ENCODE measurements around the genes GH2 and SCN4A.

DNA sequence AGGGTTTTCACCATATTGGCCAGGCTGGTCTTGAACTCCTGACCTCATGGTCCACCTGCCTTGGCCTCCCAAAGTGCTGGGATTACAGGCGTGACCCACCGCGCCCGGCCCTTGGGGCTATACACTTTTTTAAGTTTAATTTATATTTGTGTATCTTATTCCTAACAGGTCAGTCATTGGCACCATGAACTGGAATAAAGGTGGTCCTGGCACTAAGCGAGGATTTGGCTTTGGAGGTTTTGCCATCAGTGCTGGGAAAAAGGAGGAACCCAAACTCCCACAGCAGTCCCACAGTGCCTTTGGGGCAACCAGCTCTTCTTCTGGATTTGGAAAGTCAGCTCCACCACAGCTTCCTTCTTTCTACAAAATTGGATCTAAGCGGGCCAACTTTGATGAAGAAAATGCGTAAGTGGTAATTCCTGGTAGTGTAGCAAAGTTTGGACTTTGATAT lies 12.9 kb downstream of the DDX42 start:
- PRO-cap, 4 experiments: no peak in any of the 4 experiments
- RAMPAGE, long total RNA, 2 experiments: start-site peak on the plus strand in 1 of 2 experiments, centred at position 198 of the sequence, 21 reads per replicate
- RRBS: no CpG with 5 or more reads among the region's 7 CpGs

DNA sequence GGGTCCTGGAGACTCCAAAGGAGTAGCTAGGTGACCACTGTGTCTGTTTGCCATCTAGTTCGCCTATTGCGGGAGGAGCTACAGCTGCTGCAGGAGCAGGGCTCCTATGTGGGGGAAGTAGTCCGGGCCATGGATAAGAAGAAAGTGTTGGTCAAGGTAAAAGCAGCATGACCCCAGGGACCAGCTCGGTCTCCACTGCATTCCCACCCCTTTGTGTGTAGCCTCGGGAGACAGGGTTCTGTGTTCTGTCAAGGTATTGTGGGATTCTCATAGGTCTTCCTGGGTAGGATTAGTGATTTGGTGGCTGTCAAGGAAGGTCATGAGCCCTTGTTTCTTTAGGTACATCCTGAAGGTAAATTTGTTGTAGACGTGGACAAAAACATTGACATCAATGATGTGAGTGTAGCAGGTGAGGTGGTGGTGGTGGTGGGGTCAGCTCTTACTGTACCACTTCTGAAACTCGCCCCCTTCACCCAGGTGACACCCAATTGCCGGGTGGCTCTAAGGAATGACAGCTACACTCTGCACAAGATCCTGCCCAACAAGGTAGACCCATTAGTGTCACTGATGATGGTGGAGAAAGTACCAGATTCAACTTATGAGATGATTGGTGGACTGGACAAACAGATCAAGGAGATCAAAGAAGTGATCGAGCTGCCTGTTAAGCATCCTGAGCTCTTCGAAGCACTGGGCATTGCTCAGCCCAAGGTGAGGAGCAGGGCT lies 2.5 kb upstream of the FTSJ3 start:
- PRO-cap, 4 experiments: no peak in any of the 4 experiments
- RAMPAGE, long total RNA, 2 experiments: no peak in any of the 2 experiments
- RRBS: no CpG with 5 or more reads among the region's 10 CpGs

GRCh38 chr17:63830517-63831201 lies 3.2 kb upstream of the FTSJ3 start:
- PRO-cap, 4 experiments: no peak in any of the 4 experiments
- RAMPAGE, long total RNA, 2 experiments: no peak in any of the 2 experiments
- RRBS: no CpG with 5 or more reads among the region's 17 CpGs

- PRO-cap, 4 experiments: no peak in any of the 4 experiments
- RAMPAGE, long total RNA, 2 experiments: no peak in any of the 2 experiments
- RRBS: no CpG with 5 or more reads among the region's 2 CpGs
These were observed 2.0 kb downstream of the SMARCD2 start for GRCh38 chr17:63840376-63841018.

DNA sequence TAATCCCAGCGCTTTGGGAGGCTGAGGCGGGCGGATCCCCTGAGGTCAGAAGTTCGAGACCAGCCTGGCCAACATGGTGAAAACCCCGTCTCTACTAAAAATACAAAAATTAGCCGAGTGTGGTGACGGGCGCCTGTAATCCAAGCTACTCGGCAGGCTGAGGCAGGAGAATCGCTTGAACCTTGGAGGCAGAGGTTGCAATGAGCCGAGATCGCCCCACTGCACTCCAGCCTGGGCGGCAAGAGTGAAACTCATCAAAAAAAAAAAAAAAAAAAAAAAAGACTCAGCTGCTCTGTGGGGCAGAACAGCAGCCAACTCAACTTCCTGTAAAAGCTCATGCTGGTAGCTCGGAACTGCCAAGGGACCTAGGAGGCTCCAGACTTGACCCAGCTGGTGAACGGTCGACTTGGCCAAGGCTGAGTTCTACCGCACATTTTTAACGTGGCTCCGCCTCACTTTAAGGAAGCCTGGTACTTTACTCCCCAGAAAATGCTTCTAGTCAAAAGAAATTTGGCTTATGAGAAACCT lies 957 bp upstream of the SMARCD2 start:
- PRO-cap, 4 experiments: peak in 1 of 4 experiments; most common plus-strand start position 378 of the sequence (in 1); most common minus-strand start position 355 of the sequence (in 1)
- RAMPAGE, long total RNA, 2 experiments: no peak in any of the 2 experiments
- RRBS: no CpG with 5 or more reads among the region's 19 CpGs

DNA sequence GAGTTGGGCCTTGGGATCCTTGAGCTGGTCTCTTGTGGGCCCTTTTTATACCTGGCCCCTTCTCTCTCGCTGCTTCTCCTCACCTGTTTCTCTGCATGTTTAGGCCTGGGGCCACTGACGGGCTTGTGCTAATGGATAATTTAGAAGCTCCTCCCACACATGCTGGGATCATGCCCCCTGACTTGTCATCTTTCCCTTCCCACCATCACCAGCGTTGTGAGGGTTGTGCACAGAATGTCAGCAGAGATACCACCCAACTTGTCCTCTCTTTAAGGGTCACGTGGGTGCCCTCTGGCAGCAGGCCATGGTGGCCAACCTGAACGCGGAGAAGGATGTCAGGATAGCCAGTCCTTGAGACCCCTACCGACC lies at the start of gene GH2:
Gene GH2, minus strand, starts transcription at position 101 of the 369 bp plus-strand sequence.
- PRO-cap, 4 experiments: no peak in any of the 4 experiments
- RAMPAGE, long total RNA, 2 experiments: no peak in any of the 2 experiments
- RRBS: no CpG with 5 or more reads among the region's 7 CpGs

DNA sequence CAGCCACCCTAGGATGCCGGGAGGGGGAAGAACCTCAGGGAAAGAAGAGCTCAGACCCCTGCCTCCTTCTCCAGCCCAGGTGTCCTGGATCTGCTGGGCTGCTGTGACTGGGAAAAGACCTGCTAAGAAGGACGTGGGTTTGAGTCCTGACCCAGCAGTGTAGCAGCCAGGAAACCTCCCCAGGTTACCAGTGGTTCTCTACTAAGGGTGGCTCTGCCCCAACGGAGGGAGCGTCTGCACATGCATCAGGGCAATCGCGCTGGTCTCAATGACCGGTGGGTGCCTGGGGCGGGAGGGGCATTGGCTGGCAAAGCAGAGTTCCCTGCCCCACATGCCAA lies 2.6 kb upstream of the CD79B start:
- PRO-cap, 4 experiments: no peak in any of the 4 experiments
- RAMPAGE, long total RNA, 2 experiments: no peak in any of the 2 experiments
- RRBS: no CpG with 5 or more reads among the region's 8 CpGs

DNA sequence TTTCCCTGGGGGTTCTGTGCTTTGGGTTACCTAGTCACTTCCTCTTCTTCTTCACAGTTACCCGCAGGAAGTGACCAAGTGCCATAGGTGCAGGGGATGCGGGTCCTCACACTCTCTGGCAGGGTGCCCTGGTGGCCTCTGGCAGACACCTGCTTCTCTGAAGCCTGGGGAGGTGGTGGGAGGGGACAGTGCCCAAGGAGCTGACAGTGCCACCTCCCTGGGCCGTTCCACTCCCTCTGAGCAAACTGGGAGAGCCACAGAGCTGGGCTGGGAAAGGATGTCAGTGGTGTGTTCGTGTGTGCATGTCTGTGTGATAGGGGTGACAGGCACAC lies 18.2 kb downstream of the SCN4A start:
- PRO-cap, 4 experiments: no peak in any of the 4 experiments
- RAMPAGE, long total RNA, 2 experiments: no peak in any of the 2 experiments
- RRBS: no CpG with 5 or more reads among the region's 4 CpGs

DNA sequence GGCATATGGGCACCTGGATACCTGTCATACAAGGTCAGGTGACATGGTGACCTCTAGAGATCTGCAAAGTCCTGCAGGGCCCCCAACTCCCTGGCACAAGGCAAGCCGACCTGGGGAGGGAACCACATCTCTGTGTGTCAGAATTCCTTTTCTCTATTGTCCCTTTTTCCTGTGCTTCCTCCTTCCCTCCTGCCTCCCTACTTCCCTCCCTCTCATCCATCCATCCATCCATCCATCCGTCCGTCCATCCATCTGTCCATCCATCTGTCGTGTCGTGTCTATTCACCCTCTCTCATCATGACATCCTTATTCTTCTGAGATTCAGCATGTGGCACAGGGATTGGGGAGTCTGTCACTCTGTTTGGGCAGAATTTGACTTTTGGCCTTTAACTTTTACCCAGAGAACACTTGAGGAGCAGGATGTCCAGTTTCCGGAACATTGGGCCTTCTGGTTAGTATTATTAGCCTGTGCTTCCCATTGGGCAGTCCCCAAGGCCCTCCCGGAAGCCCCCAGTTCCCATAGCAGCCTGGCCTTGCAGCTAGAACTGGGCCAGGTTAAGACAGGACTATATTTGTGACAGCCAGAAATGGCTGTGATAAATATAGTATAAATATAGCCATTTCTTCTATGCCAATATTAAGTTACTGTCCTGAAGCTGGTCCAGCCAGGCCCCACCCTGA lies 9.7 kb downstream of the SCN4A start:
- PRO-cap, 4 experiments: peak in 1 of 4 experiments; most common plus-strand start position 542 of the sequence (in 1); most common minus-strand start position 359 of the sequence (in 1)
- RAMPAGE, long total RNA, 2 experiments: no peak in any of the 2 experiments
- RRBS: 24% methylated on average over 2 of the region's 7 CpGs

GRCh38 chr17:63972805-63973365 lies at the start of gene SCN4A:
TSS of gene SCN4A (minus strand) at chr17:63972918.
- PRO-cap, 4 experiments: no peak in any of the 4 experiments
- RAMPAGE, long total RNA, 2 experiments: no peak in any of the 2 experiments
- RRBS: 94% methylated on average over 6 of the region's 18 CpGs

DNA sequence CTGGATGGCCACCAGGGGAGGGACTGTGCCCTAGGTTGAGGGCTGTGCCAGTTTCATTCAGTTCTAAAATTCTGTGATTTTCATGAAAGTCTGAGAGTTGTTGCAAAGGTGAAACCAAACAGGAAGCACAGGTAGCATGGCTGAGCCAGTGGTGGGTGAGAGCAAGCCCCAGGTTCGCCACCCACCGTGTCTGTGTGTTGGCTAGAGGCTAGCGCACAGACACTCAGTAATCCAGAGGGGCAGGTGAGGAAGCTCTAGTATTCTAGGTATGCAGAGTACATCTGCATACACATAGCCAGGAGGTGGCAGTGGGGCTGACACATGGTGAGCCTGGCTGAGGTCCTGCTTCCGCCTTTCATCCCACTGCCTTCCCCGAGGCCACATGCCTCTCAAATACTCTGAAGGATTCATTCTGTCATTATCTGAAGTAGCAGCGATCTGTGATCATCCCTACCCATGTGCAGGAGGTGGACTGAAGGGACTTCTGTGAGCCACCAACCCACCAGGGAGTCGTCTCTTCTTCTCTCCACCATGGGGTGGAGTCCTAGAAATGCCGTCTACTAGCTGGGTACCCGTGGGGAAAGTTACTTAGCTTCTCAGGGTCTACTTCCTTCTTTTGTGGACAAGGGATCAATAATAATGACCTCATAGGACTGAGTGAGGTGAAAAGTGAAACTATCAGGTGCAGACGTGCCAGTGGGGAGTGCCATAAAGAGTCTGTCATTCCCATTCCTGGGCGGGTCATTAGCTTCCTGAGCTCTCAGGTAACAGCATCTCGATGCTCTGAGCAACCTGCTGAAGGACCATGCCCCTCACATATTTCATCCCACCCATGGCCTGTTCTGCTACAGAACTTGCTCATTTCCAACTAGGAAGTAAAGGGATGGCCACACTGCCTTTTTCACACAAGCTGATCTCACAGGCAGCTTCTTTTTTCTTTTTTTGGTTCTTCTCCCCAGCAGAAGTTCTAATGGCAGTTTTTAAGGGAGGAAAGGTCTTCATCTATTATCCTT lies 36.1 kb upstream of the ICAM2 start:
- PRO-cap, 4 experiments: no peak in any of the 4 experiments
- RAMPAGE, long total RNA, 2 experiments: no peak in any of the 2 experiments
- RRBS: no CpG with 5 or more reads among the region's 12 CpGs

- PRO-cap, 4 experiments: no peak in any of the 4 experiments
- RAMPAGE, long total RNA, 2 experiments: no peak in any of the 2 experiments
- RRBS: no CpG with 5 or more reads among the region's 3 CpGs
These were observed 34.7 kb downstream of the PECAM1 start for GRCh38 chr17:64355897-64356496.

DNA sequence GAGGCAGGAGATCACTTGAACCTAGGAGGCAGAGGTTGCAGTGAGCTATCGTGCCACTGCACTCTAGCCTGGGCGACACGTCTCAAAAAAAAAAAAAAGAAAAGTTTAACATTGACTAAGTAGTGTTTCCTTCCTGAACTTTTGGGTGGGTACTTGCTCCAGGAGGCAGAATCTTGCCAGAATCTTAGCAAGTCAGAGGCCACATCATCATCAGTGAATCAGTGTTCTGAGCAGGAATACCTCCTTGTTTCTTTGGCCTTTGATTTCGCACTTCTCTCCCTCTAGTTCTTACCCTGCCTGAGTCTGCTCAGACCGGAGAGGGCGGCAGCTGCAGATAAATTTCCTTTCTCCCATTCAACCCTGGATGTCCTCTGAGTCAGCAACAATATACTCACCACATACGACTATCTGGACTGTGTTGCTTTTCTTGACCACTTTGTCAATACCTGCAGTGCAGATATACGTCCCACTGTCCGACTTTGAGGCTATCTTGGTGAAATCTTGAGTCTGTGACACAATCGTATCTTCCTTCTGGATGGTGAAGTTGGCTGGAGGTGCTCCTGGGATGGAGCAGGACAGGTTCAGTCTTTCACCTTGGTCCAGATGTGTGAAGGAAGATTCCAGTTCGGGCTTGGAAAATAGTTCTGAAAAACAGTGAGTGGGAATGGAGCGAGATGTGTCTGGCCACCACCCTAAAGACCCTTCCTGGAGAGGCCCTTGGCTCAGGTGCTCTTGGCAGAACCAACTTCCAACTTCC lies 27.7 kb downstream of the PECAM1 start:
- PRO-cap, 4 experiments: no peak in any of the 4 experiments
- RAMPAGE, long total RNA, 2 experiments: no peak in any of the 2 experiments
- RRBS: no CpG with 5 or more reads among the region's 12 CpGs

DNA sequence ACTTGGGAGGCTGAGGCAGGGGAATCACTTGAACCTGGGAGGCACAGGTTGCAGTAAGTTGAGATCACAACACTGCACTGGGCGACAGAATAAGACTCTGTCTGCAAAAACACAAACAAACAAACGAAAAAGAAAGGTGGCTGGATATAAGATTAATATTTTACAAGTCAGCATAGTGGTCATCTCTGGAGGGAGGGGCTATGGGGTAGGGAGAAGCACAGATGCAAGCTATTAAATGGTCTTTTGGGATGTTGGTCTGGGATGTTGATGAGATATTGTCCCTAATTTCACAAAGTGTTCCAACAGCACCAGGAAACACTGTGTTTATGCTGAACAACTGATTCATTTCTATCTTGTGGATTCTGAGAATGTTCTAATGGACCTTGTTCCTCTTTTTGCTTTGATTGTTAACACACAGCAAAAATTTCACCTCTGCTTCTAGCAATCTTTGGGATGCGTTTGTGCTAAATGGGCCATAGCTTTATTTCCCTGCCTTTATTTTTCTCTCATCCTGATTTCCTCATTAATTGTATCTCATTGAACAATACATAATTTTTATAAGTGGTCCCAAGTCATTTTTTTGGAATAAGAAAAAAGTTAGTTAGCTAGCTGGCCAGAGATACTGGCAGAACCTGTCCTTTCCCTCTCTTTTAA lies 9.7 kb downstream of the PECAM1 start:
- PRO-cap, 4 experiments: no peak in any of the 4 experiments
- RAMPAGE, long total RNA, 2 experiments: no peak in any of the 2 experiments
- RRBS: no CpG with 5 or more reads among the region's 3 CpGs

DNA sequence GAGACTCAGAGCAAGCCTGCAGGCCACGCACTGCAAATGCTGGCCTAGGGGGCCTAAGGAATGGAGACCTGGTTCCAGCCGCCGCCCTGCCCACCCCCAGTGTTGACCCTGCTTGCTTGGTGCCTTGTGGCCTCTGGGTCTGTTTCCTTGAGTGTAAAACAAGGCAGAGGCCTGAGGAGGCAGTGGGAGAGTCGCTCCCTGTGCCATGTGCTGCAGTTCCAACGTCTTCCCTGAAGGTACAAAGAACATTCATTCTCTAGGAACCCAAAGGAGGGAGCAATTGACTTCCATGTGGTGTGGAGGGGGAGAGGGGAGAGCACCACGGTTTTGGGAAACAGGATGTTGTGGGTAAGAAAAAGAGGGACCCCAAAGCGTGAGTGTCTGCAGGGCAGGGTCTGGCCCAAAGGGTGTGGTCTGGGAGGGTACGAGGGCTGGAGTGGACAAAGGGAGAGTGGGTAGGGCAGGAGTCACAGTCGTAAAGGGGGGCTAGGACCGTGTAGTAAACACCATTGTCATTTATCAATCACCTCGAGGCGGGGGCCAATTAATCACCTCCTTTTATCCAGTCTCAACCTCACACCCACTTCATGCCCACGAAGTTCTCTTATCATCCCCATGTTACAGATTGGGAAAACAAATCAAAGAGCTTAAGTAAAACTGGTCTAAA lies 2.6 kb downstream of the PECAM1 start:
- PRO-cap, 4 experiments: no peak in any of the 4 experiments
- RAMPAGE, long total RNA, 2 experiments: no peak in any of the 2 experiments
- RRBS: no CpG with 5 or more reads among the region's 13 CpGs

DNA sequence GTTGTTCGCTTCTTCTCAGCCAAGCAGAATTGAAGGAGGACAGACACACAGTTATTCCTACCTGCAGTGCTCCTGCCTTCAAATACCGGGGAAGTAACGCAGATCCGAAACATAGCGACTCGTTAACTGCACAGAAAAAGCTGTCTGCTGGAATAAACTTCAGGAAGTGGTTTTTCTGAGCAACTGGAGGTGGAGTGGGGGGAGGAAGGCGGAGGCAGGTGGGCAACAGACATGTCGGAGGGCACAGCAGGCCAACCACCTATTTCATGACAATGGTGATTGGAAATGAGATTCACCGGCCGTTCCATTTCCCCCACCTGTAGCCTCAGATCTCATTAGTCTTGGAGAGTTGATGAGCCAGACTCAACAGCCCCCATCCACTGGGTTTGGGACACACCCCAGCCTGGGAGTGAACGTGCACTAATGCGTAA lies 7.6 kb upstream of the PECAM1 start:
- PRO-cap, 4 experiments: no peak in any of the 4 experiments
- RAMPAGE, long total RNA, 2 experiments: no peak in any of the 2 experiments
- RRBS: no CpG with 5 or more reads among the region's 12 CpGs

- PRO-cap, 4 experiments: no peak in any of the 4 experiments
- RAMPAGE, long total RNA, 2 experiments: no peak in any of the 2 experiments
- RRBS: no CpG with 5 or more reads among the region's 7 CpGs
These were observed 710 bp downstream of the POLG2 start for GRCh38 chr17:64496230-64496457.

DNA sequence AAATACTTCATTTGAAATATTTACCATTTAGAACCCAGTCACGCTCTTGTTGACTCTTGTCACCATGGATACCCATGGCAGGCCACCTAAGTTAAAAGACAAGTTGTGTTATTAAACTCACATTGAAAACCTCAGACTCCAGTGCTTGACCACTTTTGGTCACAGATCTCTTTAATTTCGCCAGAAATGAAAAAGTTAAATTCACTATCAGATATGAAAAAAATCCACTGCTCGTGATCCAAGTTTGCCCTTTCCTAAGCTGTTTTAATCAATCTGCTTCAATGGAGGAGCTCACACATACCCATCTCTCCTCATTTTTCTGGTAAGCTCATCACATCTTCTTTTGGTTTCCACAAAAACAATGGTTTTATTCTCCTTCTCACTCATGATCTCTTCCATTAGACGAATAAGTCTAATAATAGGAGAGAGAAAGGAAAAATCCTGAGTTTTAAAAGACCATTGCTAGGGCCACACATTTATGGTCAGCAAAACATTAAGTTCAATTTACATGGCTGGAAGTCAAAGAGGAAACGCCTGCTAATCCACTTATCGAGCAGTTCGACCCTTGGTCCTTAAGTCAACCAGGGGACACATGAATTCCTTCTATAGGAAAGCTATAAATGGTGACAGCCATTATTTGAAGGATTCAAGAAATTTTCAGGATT lies 3.8 kb downstream of the DDX5 start:
- PRO-cap, 4 experiments: no peak in any of the 4 experiments
- RAMPAGE, long total RNA, 2 experiments: no peak in any of the 2 experiments
- RRBS: no CpG with 5 or more reads among the region's 7 CpGs

- PRO-cap, 4 experiments: no peak in any of the 4 experiments
- RAMPAGE, long total RNA, 2 experiments: no peak in any of the 2 experiments
- RRBS: no CpG with 5 or more reads among the region's 6 CpGs
These were observed 44.2 kb upstream of the SMURF2 start for GRCh38 chr17:64706154-64706808.

- PRO-cap, 4 experiments: no peak in any of the 4 experiments
- RAMPAGE, long total RNA, 2 experiments: no peak in any of the 2 experiments
- RRBS: no CpG with 5 or more reads among the region's 17 CpGs
These were observed 115.7 kb upstream of the SMURF2 start for GRCh38 chr17:64777754-64778290.

Data from uterus (tissue), 7 donors.